ENCODE results near the genes RAD9A, TBX10 and NDUFS8.

DNA sequence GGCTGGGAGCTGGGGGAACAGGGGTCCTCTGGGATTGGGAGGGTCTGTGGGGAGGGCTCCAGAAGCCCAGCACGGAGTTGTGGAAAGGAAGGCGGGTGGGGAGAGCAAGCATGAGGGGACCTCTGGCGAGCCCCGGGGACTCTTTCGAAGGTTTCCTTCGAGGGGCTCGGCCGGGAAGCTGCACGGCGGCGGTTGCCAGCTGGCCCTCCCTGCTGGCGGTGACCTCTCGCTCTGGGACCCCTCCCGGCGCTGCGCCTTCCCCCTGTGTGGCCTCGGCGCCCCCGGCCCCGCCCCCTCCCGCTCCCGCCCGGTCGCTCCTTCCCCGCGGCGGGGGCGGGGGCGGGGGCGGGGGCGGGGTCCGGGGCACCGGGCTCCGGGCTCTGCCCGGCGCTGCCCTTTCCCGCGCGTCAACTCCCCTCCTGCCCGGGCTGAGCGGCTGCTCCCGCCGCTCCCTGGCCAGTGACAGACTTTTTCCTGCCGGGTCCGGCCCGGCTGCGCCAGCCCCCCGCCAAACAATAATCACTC lies 1.0 kb downstream of the CLCF1 start:
- PRO-cap: bidirectional peak, plus-strand start at position 366 of the sequence, minus-strand start at position 228 of the sequence; bidirectional peak, plus-strand start at position 459 of the sequence, minus-strand start at position 468 of the sequence

DNA sequence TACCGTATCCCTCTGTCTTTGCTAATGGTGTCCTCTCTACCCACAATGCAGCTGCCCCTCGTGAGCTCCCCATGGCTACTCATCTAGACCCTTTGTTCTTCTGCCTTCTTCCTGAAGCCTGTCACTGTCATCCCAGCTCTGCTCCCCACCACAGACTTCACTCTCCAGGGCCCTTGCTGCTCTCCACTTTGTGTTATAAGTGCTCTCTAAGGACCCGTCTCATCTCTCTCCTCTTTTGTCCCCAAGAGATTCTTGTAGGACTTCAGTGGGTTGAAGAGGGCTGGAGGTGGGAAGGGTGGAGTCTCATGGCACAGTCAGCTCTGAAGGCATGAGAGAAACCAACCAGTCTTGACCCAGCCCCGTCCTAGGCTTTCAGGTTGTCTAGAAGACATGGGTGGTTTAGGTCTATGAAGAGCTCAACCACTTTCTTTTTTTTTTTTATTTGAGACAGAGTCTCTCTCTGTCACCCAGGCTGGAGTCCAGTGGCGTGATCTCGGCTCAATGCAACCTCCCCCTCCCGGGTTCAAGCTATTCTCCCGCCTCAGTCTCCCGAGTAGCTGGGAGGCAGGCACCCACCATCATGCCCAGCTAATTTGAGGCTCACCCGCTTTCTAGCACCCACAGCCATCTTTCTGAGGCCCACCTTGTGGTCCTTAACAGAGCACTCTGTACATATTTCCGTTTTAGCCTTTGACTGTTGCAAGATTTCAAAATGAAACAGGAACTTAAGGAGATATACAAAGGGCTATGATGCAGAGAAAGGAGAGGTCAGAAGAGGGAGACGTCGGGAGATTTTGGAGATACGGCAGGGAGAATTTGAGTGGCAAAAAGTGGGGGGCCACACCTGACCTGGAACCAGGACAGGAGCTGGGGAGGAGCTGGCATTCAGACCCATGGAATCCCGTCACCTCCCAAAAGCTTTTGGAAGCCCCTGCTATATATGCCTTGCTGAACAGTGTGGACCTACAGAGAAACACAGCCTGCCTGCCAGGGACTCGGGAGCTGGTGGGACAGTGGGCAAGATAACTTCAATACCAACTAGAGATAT lies 7.7 kb upstream of the CLCF1 start:
- PRO-cap: bidirectional peak, plus-strand start at position 755 of the sequence, minus-strand start at position 658 of the sequence

DNA sequence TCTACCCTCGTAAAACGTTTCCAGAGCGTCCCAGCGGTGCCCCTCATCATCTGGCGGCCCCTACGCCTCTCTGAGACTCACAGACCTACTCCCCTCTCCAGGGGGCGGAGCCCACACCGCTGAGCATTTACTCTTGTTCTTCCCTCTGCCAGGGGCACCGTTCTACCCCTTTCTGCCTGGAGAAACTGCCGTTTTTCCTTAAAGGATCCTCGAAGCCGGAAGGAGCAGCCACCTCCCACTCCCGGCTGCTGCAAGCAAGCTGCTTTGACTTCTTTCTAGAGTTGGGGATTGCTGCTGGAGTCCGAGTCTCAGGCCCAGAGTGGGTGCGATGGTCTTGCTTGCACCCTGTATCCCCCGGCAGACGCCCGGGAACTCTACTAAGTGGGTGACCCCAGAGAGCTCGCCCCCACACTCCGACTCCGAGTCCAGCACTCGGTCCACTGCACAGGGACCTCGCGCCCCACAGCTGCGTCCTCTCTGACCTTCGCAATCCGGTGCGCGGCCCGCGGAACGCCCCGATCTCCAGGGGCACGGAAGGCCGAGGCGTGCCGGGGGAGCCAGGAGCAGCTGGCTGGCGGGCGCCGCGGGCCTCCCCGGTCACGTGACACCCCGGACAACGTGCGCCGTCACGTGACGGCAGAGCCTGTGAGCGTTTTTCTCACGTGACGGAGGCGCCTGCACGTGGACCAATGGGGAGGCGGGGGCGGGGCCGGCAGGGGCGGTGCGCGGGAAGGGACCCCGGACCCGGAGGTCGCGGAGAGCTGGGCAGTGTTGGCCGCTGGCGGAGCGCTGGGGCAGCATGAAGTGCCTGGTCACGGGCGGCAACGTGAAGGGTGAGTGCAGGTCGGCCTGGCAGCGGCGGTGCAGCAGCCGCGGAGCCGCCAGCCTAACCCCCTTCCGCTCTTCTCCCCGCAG lies at the start of gene RAD9A:
TSS of gene RAD9A (plus strand) at position 741 of the 915 bp plus-strand sequence.
- PRO-cap: bidirectional peak, plus-strand start at position 715 of the sequence, minus-strand start at position 603 of the sequence

DNA sequence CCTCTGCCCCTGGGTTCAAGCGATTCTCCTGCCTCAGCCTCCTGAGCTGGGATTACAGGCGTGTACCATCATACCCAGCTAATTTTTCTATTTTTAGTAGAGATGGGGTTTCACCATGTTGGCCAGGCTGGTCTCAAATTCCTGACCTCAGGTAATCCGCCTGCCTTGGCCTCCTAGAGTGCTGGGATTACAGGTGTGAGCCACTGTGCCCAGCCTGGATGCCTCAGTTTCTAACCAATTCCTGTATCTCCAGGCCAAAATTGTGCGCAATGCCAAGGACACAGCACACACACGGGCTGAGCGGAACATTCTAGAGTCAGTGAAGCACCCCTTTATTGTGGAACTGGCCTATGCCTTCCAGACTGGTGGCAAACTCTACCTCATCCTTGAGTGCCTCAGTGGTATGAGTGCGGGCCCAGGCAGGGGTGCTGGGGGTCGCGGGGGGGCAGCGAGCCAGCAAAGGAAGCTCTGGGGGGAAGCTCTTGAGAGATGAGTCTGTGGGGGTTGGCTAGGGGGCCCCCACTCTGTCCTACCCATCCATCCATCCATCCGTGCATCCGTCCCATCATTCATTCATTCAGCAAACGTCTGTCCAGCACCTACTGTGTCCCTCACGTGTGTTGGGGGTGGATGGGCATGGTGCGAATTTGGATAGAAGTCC lies 3.0 kb downstream of the RPS6KB2 start:
- PRO-cap: no peak

DNA sequence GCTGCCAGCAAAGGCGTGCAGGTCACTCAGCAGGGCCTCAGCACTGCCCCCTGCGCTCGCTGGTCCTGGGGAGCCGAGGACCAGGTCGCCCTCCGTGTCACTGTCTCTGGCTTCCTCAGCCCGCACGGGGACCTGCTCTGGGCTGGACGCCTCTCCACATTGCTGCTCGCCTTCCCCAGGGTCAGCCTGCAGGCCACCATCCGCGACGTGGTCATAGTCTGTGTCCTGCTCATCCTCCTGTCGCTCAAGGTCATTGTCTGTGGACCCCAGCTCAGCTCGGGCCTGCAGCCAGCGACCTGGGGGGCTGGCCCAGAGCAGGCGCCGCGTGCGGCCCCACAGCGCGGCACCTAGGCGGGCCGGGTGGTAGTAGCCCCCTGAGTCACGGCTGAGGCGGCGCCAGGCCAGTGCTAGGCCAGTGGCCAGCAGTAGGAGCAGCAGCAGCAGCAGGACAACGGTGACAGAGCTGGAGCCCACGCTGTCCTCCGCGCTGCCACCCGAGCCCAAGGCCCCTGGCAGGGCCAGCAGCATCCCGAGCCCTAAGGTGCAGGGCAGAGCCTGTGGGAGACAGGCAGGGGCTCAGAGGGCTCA lies 1.6 kb downstream of the PTPRCAP start:
- PRO-cap: no peak

GRCh38 chr11:67441827-67442736 lies 1.2 kb downstream of the CORO1B start:
- PRO-cap: no peak

GRCh38 chr11:67486607-67487253 lies 3.9 kb downstream of the AIP start:
- PRO-cap: no peak

DNA sequence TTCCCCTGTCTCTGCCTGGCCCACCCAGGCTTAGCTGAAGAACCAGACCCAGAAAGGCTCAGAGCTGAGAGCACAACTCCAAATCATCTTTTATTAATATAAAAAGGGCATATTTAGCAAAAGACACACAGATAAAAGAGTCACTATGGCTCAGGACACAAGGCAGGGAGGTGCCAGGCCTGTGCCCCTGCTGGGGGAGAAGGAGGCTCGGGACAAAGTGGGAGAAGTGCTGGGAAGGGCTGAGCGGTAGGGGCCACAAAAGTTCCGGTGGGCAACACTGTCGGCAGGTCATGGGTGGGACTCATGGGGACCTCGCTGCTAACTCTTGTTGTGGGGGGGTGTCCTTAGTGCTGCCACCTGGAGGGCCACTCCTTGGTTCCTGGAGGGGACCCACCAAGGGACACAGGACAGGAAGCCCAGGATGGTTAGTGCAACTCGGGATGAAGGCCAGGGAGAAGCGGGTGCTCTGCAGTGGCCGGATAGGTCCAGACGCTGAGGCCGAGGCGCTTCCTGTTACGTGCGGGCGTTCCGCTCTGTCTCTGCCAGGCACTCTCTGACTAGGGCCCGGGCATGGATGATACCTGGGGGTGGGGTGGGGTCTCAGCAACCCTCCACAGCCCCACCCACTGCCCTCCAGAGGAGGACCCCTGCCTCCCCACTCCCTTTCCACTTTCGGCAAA lies 1.4 kb downstream of the CDK2AP2 start:
- PRO-cap: no peak

- PRO-cap: unidirectional peak, plus-strand start at chr11:67558708
Observed at GRCh38 chr11:67558382-67559026, 25.1 kb upstream of the GSTP1 start.

DNA sequence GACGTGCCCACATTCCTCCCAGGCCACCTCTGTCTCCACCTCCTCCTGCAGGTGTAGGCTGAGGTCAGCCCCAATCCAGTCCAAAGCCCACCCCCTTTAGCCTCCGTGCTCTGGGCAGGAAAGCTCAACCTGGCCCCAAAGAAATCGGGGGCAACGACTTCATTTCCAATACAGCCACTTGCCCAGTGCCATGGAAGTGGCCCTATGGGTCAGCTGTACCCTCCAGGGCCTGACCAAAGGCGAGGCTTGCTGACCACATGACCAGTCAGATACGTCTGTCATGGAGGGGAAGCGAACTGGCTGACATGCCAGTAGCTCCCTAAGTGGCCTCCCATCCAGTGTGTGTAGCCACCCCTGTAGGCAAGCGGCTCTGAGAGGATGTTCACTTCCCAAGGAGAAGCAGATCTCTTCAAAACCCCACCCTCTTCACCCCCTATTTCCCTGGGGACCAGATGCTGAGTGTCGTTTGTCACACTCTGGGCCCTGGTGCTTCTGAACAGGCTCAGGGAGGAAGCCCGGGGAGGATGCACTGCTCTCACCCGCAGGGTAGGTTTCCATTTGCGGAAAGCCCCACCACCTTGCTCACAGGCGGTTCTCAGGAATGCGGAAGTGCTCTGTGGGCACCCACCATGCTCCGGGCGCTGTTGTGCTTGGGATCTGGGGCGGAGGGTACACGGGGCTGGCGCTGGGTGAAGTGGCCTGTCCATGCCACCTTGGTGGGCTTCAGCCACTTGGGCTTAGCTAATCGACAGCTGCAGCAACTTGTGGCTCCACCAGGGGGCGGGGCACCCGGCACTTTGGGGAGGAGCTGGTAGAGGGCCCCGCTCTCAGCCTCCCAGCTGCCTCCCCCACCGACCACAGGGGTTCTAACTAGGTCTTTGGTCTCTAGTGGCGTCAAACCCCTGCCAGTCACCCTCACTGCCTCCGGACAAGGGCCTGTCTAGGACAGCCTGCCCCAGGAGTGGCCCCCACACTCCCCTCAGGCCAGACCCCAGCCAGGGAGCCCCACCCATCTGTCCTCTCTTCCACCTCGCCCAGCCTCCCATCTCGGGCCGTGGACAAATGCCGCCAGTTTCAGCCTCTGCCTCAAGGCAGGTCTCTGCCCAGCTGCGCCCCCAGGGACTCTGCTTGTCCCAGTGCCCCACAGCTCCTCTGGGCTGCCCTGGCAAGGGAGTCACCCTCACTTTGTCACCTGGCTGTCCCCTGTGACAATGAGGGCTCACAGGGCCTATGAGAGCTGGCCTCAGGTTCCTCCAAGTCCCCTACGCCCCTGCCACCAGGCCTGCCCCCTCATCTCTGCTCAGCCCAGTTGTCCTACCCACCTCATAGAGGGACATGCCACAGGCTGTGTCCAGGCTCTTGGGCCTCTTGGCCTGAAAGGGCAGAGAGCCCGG lies 7.3 kb downstream of the NDUFV1 start:
- PRO-cap: bidirectional peak, plus-strand start at position 653 of the sequence, minus-strand start at position 480 of the sequence

GRCh38 chr11:67632304-67632996 lies 2.7 kb upstream of the NUDT8 start:
- PRO-cap: no peak

DNA sequence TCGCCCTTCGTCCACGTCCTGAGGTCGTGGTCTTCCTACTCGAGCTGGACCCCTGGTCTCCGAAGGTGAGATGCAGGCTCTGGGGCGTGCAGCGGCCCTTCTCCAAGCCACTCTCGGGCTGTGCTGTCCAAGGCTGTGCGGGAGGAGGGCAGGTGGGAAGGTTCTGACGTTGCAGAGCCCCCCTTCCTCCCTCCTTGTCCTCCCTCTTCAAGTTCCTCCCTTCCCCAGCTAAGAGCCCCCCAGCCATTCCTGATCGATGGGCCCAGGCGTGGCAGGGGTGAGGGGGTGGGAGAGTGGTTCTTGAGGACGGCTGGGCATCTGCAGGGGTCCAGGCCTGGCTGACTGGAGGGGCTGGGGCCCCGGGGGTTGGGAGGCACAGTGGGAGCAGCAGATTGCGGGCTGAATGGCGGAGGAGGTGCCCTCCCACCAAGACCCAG lies at the start of gene TBX10:
TSS of gene TBX10 (minus strand) at position 125 of the 437 bp plus-strand sequence.
- PRO-cap: no peak

DNA sequence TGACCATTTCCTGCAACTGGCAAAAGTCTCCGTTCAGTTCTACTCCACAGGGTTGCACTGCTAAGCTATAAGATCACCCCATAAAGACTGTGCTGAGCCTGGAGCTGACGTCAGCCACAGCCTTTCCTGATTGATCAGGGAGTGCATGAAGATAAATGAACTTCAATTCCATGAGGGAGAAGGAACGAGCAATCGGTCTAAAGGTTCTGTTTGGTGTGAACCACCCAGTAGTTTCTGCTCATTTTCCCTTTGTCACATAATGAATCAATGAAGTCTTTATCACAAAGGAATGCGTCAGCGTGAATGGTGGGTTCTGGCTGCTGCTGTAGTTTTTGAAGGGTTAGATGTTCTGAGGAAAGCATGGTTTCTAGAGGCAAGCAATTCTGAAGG lies 2.0 kb upstream of the ACY3 start:
- PRO-cap: no peak

DNA sequence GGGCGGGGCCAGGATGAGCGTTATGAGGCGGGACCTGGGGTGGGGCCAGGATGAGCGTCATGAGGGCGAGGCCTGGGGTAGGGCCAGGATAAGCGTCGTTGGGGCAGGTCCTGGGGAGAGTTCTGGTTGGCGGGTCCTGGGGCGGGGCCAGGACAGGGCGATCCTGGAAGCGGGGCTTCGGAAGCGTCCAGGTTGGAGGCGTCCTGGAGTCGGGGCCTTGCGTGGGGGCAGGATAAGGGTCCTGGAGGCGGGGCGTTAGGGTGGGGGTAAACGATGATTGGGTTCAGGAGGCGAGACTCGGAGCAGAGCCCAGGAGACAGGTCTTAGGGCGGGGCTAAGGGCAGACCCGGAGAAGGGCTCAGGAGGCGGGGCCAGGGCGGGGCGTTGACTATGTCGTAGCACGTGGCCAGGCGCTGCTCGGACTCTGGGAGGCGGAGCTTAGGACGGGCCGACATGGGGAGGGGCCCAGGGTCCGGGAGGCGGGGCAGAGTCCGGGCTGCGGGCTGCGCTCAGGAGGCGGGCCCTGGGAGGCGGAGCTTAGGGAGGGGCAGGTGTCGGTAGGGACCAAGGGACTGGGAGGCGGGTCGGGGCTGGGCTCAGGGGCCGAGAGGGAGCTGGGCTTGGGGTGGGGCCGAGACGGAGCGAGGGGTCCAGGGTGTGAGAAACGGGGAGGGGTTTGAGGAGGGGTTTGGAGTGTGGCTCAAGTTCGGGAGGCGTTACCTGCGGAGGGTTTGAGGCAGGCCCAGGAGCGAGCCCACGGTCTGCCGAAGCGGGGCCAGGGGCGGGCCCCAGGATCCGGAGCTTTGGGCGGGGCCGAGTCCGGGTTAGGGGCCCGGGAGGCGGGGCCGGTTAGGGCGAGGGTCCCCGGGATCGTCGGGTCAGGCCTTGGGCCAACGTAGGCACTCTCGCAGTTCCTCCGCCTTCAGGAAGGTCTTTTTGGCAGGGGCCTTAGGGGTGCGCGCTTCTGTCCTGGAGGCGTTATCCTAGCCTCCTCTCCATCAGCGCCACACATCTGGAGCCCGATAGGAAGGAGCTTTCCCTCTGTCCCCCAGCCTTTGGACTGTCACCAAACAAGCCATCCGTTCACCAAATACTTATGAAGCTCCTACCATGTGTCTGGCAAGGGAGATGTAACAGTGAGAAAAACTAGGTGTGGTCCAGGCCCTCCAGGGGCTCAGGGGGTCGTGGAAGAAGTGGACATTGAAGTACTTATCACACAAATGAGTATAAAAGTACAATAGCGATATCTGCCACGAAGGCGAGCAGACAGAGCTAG lies 131.5 kb upstream of the ALDH3B2 start:
- PRO-cap: bidirectional peak, plus-strand start at position 116 of the sequence, minus-strand start outside the sequence; bidirectional peak, plus-strand start at position 567 of the sequence, minus-strand start at position 346 of the sequence

GRCh38 chr11:67848441-67848971 lies 155.4 kb downstream of the UNC93B1 start:
- PRO-cap: no peak

DNA sequence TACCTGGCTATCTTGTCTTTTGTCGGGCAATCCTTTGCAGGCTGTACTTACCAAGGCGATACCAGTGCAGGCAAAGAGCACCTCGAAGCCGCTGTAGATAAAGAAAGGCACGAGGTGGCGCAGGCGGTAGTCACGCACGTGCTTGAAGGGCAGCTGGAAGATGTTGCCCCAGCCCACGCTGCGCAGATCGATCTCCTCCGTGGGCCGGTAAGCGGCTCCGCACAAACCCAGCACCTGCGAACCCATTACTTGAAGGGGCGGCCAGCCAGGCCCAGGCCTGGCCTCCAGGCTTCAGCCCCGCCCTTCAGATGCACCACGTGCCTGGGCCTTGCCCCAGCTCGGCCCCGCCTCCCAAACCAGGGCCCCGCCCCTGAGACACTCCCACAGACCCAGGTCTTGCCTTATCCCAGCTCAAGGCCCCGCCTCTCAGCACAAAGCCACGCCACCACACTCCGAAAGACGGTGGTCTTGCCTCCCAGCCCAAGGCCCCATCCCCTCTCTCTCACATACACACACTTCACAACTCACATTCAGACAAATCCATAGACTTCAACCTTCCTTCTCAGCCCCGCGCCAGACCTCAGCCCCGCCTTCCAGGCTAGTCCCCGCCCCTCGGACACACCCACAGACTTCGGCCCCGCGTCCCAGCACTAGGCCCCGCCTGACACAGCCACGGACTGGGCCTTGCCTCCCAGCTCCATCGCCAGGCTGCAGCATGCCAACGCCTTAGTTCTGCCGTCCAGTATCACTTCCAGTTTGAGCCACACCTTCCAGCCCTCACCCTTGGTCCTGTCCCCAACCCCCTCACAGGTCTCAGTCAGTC lies 7.1 kb downstream of the UNC93B1 start:
- PRO-cap: no peak

- PRO-cap: bidirectional peak, plus-strand start at chr11:68030713, minus-strand start at chr11:68030455
Observed at GRCh38 chr11:68030550-68031108, at the start of gene NDUFS8. NDUFS8 (plus strand) TSS chr11:68030681.

DNA sequence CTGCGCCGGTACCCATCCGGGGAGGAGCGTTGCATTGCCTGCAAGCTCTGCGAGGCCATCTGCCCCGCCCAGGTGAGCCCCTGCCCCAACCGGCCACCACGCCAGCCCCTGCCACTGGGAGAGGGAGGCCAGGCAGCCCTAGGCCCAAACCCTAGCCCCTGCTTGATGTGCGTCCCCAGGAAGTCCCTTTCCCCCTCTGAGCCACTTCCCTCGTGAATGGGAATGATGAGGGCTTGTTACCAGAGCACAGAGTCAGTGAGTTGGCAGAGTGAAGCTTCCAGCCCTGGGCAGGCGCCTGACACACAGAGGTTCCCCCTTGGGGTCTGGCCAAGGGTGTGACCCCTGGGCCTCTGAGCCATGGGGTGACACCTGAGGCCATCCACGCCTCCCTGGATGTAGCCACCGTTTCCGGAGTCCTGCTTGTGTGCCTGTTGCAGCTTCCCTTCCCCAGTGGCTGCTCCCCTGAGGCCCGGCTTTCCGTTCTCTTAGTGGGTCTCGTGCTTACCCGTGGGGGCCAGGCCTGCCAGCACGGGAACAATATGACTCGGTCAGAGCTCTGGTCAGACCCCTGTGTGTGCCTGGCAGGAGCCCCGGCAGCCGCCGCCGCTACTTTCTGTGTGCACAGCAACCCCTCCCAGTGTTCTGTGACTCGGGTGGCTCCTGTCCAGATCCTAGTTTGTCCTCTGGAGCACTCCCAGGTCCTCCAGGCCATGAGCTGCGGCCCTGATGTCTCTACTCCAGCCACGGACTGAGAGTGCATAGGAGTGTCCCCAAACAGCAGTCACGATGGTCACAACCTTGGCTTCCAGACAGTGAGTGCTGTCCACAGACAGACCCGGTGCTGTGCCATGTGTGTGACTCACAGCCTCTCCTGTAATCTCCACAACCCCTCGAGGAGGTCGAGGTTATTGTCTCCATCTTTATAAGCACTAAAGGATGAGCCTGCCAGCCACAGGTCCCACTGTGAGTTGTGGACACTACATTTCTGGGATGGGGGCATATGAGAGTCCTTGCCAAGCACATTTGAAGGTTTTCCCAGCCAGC lies 3.1 kb downstream of the NDUFS8 start:
- PRO-cap: no peak

GRCh38 chr11:68046201-68047079 lies 7.6 kb downstream of the TCIRG1 start:
- PRO-cap: no peak

- PRO-cap: no peak
Observed at GRCh38 chr11:68054644-68055285, 15.9 kb downstream of the TCIRG1 start.